SK-N-DZ (cell line): Measurements from ENCODE around the gene SNORC.

DNA sequence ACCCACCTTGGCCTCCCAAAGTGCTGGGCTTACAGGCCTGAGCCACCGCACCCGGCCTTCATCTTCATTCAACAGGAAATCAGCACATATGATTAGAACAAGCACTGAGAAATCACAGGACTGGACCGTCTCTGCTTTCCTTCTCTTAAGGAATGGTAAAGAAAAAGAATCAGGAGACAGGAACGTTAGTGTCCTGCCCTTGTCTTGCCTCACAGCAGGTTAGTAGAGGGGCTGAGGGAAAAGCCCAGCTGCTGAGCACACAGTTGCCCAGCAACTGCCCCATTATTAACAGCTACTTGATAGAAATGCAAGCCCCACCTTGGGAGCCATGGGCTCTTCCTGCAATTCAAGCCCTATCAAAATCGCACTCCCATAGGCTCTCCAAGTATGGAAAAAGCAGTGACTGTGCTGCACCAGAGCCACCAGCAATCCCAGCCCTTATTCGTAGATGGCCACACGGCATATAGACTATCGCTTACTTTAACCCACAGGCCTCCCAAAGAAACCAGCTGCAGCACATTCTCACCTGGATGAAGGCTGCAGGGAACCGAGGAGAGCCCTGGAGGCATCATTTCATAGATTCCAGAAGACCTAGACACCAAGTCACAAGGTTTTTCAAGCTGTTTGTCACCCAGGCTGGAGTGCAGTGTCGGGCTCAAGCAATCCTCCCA, 11.6 kb downstream of the NCL start:
RAMPAGE:
- cytosol, long total RNA: no peak
- nucleus, long total RNA: no peak

RAMPAGE:
- cytosol, long total RNA: no peak
- nucleus, long total RNA: no peak
Measured at GRCh38 chr2:231554110-231554592, 23.9 kb upstream of the NMUR1 start.

DNA sequence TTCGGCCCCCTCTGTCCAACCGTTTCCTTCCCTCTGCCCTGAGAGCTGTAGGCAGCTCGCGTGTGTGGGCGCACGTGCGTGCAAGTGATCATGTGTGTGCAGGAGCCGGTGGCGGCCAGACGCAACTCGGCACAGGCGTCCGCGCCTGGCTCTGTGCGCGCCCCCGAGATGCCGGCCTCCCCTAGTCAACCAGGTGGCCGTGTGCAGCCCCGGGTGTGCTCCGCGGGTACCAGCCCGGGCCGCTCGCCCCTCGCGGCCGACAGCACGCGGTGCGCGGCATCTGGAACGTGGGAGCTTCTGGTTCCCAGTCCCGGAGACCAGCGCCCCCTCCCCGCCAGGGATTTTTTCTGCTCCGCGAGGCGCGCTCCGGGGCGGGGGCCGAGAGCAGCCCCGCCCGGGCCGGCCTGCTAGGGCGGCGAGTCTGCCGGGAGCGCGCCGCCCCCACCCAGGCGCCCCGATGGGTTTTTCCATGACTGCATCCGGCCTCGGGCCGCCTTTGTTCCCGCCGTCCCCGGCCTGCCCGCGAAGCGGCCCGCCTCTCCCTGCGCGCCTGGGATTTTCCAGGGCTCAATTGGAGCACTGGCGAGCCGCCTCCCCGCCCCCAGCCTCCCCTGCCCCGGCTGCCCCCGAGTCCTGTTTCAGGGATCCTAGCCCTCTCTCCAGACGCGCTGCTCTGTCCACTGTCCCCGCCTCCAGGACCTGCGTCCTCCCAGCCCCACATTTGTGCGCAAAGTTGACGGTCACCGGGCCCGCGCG, 21.4 kb downstream of the TEX44 start:
RAMPAGE:
- cytosol, long total RNA: no peak
- nucleus, long total RNA: no peak

DNA sequence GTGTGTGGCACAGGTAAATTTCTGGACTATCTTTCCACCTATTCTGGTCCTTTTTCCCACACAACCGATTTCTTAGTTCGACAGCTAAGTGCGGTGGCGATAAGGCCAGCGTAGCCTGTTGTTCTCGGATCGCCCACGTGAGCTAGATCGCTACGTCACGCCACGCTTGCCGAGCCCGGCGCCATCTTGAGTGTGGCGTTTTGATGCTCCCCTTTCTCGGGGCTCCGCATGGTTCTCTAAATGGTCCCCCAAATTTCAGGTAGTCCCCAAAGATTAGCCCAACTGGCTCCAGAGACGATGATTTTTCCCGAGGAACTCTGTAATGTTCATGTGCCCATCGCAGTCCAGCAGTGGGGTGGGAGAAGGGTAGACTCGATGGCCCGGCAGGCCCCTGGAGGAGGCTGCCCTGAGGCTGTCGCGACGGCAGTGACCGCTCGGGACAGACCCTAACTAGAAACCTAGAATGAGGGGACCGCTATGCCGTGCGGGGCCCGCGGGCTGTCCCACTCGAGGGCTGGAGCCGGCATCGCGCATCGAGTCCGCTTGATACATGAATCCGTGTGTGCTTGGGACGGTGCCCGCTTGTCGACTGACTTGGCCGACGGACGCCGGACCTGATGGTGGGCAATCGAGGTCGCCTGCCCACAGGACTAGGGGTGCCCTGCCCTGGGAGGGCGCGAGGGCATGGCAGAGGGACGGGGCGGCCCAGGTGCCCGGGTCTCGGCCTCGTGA, 943 bp upstream of the PTMA start:
RAMPAGE:
- cytosol, long total RNA: no peak
- nucleus, long total RNA: no peak

DNA sequence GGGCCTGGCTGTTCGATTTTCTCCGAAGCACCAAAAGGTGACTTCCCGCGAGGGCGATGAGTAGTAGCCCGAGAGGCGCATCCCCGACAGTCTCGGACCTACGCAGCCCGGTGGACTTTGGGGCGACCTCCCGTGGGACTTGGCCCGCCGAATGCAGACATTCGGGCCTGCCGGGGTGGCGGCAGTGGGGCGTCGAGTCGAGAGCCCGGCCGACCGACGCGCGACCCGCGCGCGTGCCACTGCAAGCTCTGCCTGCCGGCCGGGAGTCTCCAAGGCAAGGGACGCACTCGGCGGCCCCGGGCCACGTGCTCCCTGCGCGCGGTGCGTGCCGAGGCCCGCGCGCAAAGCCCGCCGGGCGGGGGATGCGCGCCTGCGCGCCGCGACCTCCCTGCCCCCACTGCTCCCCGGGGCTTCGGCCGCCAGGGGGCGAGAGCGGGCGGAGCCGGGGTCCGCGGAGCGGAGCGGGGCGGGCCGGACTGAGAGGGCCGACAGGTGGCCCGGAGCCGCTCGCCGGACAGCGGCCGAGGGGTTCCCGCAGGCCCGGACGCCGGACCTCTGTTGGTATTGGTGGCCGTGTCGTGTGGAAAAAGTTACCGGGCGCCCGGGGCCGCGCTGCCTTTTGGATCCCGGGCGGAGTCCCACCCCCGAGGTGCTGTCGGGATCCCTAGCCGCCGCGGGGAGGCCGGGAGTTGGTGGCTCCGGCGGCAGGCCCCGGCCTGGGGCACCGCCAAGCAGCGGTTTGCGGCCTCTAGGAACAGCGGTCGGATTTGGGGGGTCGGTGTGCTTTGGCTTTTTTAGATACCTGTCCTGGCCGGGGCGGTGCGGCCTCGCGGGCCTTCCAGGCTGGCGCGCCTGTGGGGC, 1.9 kb downstream of the PTMA start:
RAMPAGE:
- cytosol, long total RNA: no peak
- nucleus, long total RNA: no peak

GRCh38 chr2:231791498-231792243, 5.4 kb downstream of the COPS7B start:
RAMPAGE:
- cytosol, long total RNA: no peak
- nucleus, long total RNA: no peak

DNA sequence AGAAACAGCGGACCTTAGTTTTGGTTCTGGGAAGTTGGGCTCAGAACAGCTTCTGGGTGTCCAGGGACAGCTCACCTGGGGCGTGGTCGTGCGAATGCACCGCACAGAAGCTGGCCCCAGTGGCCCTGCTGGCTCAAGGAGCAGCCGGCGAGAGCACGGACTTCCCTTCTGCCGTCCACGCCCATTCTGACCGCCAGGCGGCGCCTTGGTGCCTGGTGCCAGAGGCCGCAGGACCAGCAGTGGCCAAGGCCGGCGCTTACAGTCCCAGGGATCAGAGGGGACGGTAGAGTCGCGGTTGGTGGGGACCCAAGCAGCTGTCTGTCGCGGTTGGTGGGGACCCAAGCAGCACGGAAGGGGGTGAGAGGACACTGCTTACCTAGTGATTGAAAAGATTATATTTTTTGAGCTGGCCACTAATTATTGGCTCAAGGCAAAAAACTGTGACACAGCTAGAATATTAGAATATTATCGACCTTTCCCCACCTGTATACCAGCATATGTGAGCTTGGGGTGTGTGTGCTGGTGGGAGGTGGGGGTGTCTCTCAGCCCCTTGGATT, 25.7 kb downstream of the NPPC start:
RAMPAGE:
- cytosol, long total RNA: no peak
- nucleus, long total RNA: no peak

DNA sequence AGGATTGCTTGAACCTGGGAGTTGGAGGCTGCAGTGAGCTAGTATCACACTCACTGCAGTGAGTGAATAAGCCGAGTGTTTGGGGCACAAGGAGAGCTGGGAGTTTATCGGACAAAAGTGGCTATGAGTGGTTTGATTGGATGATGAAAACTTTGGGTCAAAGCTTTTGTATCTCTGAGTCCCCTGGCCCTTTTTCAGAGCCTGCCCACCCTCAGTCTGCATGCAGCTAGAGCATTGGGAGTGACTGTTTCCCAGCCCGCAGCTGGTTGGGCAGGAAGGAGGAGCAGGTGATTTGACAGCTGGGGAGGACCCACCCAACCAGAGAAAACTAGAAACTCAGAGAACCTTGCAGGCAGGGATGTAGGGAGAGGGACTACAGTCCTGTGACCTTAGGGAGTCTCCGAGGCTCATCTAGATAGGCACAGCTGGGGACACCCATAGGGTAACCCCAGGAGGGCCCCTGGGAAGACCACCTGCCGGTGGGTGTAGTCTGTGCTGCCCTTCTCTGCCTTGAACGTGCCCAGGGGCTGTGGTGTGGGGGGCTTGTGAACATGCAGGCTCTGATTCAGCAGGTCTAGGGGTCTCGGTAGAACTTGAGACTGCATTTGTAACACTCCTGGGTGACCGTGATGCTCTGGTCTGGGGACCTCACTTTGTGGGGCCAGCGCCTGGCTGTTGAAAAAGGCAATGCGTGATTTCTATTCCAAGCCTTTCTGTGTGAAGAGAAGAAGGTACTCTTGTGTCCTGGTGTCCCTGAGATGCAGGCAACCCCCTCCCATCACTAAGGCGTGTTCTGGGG, 14.9 kb downstream of the EFHD1 start:
RAMPAGE:
- cytosol, long total RNA: no peak
- nucleus, long total RNA: no peak

DNA sequence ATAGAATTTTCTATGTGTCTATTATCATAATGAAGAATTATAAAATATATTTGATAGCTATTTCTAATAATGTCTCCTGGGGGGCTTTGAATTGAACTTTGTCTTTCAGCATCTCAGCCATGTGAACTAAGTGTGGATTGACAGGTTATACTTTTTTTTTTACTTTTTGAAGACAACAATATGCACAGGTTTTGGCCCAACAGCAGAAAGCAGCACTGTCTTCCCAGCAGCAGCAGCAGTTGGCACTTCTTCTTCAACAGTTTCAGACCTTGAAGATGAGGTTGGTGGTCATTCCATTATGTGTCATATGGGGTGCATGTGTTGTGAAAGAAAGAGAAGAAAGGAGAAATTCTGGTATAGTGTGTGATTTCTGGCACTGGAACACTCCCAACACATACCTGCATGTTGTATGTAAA, 34.7 kb upstream of the KCNJ13 start:
RAMPAGE:
- cytosol, long total RNA: no peak
- nucleus, long total RNA: no peak

RAMPAGE:
- cytosol, long total RNA: no peak
- nucleus, long total RNA: no peak
Measured at GRCh38 chr2:232869980-232870560, at the start of gene SNORC. Gene SNORC (plus strand): TSS chr2:232870264.

DNA sequence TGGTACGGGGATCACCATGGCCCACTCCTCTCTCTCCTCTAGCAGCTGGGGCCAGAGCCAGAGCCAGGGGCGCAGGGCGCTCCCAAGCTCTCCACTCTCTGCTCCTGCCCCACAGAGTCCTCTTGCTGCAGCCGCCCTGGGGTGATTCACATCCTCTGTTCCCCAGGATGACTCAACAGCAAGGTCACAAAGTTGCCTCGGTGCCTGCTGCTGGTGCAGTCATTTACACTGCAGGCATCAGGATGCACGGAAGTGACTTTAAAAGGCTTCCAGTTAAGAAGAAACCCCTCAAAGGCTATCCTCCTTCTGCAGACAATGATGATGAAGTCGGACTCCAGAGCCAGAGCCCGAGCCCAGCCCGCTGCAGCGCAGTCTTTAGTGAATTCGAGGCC, 31.9 kb downstream of the SNORC start:
RAMPAGE:
- cytosol, long total RNA: no peak
- nucleus, long total RNA: no peak

DNA sequence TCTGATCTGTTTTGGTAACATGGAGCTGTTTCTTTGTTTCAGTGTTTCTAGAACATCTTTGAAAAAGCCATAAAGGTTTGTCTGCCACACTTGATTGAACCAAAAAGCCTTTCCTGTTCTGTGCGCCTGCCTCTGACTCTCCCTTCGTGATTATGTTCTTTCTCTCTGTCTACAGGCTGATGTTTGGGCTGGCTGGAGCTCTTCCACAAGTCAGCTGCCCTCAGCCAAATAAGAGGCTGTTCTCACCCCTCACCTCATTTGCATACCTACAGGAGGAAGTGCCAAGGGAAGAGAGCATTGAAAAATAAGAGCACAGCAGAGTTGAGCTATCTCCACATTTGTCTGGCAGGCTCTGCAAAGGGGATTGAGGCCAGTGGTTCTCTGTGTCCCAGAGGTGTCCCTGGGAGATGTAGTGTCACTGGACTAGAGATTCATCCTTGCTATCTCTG, 15.8 kb downstream of the INPP5D start:
RAMPAGE:
- cytosol, long total RNA: no peak
- nucleus, long total RNA: no peak

DNA sequence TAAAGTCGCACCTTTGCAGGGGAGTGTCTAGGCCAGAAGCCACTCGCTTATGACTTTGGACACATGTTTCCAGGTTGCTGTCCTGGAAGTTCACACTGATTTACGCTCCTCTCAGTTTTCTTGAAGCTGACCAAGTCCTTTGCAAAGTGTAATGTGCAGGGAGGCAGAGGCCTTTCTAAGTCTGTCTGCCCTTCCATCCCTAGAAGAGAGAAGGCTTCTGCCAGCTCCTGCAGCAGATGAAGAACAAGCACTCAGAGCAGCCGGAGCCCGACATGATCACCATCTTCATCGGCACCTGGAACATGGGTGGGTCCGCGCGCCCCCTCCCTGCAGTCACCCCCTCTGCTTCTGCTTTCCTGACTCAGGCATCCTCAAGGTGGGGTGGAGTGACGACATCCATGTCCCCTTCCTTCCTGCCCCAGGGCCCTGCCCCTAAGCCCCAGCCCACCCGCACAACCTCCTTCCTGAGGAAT, 89.9 kb upstream of the ATG16L1 start:
RAMPAGE:
- cytosol, long total RNA: no peak
- nucleus, long total RNA: no peak

GRCh38 chr2:233165502-233166066, 85.9 kb upstream of the ATG16L1 start:
RAMPAGE:
- cytosol, long total RNA: no peak
- nucleus, long total RNA: no peak

RAMPAGE:
- cytosol, long total RNA: no peak
- nucleus, long total RNA: no peak
Measured at GRCh38 chr2:233296969-233297504, 10.6 kb upstream of the SAG start.

RAMPAGE:
- cytosol, long total RNA: no peak
- nucleus, long total RNA: no peak
Measured at GRCh38 chr2:233355834-233356330, 1.6 kb downstream of the DGKD start.

RAMPAGE:
- cytosol, long total RNA: no peak
- nucleus, long total RNA: no peak
Measured at GRCh38 chr2:233356486-233357393, 2.4 kb downstream of the DGKD start.

GRCh38 chr2:233420430-233421438, 66.4 kb downstream of the DGKD start:
RAMPAGE:
- cytosol, long total RNA: no peak
- nucleus, long total RNA: no peak

DNA sequence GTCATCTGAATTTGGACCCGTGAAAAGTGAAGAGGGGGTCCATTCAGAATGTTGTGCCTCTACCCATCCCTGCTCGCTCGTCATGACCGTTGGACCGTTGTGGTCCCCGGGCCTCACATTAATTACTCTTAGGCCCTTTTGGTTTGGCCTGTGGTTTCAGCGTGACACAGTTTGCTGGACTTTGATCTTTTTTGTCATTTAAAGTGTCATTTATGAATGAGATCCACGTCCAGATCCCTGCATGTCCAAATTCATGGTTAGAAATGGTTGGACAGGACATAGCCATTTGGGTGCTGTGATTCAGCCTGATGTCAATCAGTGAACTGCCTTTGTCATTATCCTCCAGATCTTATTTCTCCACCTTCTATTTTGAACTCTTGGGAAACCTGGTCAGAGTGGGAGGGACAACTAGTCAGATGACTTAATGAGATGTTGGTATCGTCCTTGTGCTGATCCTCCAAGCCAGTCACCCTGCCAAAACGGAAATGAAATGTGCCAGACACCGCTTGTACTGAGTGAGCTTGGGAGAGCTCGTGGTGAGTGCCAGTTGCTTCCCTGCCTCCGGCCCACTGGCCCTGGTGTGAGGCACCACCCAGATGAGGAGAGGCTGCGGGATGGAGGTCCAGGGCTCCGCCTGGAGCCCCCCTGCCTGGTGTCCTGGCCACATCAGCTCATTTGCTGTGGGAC, 69.9 kb downstream of the DGKD start:
RAMPAGE:
- cytosol, long total RNA: no peak
- nucleus, long total RNA: no peak

GRCh38 chr2:233444543-233445383, 90.5 kb downstream of the DGKD start:
RAMPAGE:
- cytosol, long total RNA: no peak
- nucleus, long total RNA: no peak